Colonic mucosa (tissue), 1 donor: ENCODE data around the genes TPH1, SAA1 and MRGPRX2.

GRCh38 chr11:16997037-16998184 is 16.8 kb downstream of the PLEKHA7 start:
- PRO-cap = bidirectional peak, plus-strand start at chr11:16997918, minus-strand start at chr11:16997797

GRCh38 chr11:17074563-17074880 is 2.9 kb downstream of the RPS13 start:
- PRO-cap = no peak

DNA sequence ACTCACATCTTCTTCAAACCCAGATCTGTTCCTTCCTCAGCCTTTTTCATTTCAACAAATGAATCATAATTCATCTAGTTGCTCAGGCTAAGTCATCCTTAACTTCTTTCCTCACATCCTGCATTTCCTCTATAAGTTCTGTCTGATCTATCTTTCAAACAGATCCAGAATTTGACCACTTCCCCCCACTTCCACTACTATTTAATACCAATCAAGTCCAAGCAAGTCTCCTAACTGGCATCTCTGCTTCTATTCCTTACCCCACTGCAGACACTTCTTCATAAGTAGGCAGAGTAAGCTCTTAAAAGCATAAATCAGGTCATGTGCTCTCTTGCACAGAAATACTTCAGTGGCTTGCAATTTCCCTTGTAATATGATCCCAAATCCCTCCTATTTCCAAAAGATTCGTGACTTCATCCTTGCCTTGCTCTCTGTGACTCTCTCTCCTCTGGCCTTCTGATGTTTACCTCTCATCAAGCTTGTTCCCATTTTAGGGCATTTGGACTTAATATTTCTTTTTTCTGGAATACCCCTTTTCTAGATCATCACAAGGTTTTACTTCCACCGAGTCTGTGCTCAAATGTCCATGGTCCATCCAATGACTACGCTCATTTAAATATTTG is 37.5 kb upstream of the NCR3LG1 start:
- PRO-cap = no peak

- PRO-cap = no peak
Measured at GRCh38 chr11:17330000-17330357, 21.6 kb upstream of the NCR3LG1 start.

DNA sequence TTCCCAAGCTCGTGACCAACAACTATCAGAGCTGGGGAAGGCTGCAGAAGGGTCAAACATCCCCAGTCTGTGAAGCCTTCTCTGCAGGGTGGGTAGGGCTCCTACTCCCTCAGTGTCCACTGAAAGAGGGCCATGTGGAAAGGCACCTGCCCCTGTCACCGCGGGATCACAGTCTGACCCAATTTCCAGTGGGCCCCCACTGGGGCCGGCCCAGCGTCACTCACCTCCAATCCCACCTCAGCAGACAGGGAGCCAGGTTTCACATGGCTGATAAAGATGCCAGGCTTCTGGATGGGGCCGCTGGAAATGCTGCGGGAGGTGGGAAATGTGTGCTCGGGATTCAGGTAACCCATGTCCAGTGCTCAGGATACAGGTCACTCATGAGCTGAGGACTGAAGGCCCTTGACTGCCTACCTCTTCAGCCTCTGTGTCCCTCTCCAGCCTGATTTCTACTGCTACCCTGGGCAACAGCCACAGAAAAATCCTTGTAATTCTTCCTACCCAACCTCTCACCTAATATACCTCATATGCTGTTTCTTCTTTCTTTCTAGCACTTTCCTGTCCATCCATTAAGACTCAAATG is 19.9 kb downstream of the USH1C start:
- PRO-cap = no peak

DNA sequence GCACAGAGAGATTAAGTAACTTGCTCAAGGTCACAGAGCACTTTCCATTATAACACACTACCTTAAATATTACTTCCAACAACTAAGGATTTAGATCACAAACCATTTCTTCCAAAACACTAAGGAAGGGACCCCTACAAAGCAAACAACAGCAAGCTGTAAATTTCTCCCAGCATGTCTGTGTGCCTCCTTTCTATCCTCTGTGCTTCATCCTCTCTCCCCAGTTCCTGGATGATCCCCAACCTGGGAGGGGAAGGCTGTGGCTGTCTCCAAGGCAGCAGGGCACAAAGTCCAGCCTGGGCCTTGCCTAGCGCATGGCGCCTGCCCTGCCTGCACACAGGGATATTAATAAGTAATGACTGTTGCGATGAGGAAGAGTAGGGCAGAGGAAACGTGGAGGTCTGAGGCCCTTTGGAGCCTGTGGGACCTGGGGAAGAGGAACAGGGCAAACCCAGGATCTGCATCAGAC is 2.0 kb downstream of the USH1C start:
- PRO-cap = bidirectional peak, plus-strand start at position 223 of the sequence, minus-strand start at position 202 of the sequence

DNA sequence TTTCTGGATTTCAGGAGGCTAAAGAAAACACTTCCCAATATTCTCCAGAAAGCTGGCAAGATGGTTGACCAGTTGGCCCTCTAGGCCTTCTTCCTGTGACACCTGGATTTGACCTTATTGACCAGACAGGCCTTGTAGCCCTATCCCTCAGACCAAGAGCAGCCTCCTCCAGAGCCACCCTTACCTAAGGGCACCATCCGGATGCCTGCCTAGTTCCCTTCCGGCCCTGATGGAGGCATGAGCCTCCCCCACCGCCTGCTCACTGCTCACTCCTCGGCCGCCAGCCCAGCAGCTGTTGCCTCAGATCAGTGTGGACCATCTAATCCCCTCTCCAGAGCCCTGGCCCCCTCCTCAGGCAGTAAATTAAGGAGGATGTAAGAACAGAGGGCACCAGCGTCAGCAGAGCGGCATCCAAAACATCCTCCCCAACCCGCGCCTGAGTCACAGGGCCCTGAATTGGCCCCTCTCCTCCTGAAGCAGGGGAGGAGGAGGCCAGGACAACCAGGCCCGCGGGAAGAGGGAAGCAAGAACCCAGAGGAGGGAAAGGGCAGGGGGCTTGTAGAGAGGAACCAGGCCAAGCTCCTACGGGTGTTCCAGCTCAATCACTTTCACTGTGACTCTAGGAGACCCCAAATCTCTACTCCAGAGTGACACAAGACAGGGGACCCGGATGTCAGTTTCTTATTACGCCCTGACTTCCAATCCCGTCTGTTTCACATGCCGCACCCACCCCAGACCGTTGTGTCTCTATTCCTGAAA is 31.4 kb upstream of the MYOD1 start:
- PRO-cap = no peak

DNA sequence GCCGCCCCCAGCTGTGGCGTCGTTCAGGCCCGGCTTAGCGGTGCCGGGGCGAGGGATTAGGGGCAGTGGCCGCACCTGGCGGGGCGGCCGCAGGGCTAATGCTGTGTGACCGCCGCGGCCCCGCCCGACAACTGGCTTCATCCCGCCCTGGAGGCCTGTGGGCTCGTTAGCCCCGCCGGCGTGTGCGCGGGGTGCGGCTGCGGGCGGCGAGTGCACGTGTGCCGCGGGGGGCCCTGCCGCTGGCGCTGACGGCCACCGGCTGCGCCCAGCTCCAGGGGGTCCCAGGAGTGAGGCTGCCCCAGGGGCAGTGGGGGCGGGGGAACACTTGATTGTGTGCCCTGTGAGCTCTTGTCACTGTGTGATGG is 23.4 kb upstream of the MYOD1 start:
- PRO-cap = no peak

GRCh38 chr11:18046175-18046578 is at the start of gene TPH1:
Gene TPH1, minus strand, starts transcription at chr11:18046269.
- PRO-cap = no peak

DNA sequence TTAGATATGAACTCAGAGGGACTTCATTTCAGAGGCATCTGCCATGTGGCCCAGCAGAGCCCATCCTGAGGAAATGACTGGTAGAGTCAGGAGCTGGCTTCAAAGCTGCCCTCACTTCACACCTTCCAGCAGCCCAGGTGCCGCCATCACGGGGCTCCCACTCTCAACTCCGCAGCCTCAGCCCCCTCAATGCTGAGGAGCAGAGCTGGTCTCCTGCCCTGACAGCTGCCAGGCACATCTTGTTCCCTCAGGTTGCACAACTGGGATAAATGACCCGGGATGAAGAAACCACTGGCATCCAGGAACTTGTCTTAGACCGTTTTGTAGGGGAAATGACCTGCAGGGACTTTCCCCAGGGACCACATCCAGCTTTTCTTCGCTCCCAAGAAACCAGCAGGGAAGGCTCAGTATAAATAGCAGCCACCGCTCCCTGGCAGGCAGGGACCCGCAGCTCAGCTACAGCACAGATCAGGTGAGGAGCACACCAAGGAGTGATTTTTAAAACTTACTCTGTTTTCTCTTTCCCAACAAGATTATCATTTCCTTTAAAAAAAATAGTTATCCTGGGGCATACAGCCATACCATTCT is at the start of gene SAA1:
SAA1 (plus strand) TSS at position 440 of the 588 bp plus-strand sequence.
- PRO-cap = no peak

- PRO-cap = no peak
Measured at GRCh38 chr11:18281872-18282449, 15.9 kb downstream of the SAA1 start.

DNA sequence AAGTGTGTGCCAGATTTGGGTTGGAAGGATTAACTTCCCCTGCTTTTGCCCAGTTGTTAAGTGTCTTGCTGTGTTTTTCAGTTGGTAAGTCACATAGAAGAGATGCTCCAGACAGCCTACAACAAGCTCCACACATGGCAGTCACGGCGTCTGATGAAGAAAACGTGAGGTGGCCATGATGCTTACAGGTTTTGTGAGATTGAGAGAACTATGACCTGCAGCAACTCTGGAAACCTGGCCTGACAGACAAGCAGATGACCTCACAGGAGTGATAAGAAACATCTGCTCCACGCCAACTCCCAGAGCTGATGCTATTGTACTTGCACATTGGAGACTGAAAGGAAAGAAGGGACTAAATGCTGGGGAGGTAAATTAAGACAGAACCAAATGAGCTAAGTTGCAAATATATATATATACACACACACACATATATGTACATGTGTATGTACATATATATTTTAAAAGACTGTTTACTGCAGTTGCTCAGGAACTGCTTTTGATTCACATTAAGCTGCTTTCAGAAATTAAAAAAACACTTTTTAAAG is 28.6 kb upstream of the LDHA start:
- PRO-cap = no peak

DNA sequence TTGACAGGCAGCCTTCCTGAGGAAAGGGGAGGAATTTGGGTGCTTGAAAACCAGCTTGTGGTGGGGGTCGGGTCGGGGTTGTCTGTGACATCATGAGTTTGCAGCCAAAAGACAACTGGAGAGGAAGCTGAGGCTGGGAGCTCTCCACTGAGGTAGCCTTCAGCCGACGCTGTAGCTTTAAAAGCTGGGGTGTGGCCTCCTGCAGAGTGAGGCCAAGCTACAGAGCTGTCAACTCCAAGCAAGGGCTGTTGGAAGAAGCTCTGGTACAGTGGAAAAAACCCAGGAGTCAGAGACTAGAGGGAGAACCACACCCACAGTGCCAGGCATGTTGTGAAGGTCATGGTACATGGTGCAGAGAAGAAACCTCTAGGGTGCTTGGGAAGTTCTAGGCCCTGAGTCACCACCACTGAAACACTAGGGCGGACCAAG is 10.8 kb upstream of the LDHA start:
- PRO-cap = bidirectional peak, plus-strand start at position 241 of the sequence, minus-strand start at position 149 of the sequence

GRCh38 chr11:18526220-18526430 is 617 bp downstream of the TSG101 start:
- PRO-cap = no peak

DNA sequence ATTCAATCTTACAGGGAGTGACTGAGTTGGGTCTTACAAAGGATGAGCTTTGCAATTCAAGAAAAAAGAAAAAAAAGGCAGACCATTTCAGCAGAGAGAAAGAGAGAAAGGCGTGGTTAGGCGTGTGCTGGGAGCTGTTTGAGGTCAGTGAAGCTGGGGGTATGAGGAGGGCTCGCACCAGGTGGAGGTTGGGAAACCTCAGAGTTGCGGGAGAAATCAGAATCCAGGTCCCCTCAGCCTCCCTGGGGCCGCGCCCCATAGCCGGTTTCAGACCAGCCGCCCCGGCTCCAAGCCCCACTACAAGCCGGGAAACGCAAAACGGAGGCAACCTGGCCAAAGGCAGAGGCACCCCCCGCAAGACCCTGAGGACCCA is 333 bp downstream of the UEVLD start:
- PRO-cap = unidirectional peak, plus-strand start at position 147 of the sequence

DNA sequence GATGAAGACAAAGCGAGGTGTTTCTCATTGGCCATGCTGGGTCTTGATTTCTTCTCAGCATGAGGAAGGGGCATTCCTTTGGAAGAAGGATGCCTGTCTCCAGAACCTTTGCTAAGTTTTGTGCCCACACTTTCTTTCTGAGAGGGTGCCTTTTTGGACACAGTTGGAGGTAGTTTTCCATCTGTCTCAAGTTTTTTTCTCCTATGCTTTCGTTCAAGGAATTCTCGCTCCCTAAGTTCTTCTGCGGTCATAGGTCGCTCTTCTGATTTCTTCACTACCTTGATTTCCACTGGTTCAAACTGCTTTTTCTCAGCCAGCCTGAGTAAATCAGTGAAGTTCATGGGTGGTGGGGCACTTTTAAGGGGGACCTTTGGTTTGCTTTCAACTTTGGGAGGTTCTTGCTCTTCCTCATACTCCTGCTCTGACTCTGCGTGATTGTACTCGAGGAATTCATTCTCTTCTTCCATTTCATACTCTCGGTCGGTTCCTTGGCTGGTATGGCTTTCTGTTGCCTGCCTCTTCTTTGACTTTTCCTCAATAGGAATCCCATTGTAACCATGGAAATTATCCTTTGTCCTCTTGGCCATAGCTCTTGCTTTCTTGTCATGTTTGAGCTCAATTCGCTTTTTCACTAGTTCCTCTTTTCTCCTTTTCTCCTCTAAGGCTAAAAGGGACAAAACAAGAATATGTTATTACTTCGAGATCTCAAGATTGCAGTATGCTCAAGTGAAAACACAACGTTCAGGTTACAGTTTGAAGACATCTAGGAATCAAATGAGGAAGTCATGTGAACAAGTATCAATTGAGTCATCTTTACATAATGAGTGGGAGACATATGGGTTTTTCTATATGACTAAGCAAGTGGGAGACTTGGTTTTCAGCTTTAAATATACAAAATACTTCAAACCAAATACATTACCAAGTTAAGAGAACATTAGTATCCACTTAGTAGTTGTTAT is 16.1 kb downstream of the MISFA start:
- PRO-cap = no peak

DNA sequence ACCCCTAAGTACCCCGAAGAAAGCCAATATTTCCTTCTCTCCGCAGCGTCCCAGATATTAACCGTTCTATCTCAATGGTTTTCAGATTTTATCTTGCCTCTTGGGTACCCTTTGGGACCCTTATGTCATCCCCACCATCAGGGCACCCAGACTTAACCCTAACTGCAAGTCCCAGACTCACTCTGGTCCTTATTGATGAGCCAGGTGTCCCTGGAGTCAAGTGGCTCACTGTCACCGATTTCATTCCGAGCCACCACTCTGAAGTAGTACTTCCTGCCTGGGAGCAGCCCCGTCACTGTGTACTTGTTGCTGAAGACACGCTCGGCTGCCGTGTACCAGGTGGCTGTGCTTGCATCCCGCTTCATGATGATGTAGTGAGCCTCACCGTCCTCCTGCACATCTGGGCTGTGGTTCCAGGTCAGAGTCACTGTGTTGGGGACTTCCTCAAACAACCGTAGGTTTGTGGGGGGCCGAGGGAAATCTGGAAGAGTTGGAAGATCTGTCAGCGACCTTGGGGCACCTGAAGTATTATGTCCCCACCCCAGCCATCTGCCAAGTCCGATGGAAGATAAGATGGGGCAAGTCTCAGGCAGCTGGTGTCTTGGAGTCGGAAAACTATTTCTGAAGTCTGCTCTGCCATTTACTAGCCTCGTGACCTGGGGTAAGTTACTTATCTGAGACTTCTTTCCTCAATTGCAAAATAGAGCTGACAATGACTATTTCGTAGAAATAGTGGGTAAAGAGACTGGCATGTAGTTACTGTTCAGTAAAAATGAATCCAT is 8.3 kb downstream of the TMEM86A start:
- PRO-cap = bidirectional peak, plus-strand start at position 295 of the sequence, minus-strand start at position 260 of the sequence

DNA sequence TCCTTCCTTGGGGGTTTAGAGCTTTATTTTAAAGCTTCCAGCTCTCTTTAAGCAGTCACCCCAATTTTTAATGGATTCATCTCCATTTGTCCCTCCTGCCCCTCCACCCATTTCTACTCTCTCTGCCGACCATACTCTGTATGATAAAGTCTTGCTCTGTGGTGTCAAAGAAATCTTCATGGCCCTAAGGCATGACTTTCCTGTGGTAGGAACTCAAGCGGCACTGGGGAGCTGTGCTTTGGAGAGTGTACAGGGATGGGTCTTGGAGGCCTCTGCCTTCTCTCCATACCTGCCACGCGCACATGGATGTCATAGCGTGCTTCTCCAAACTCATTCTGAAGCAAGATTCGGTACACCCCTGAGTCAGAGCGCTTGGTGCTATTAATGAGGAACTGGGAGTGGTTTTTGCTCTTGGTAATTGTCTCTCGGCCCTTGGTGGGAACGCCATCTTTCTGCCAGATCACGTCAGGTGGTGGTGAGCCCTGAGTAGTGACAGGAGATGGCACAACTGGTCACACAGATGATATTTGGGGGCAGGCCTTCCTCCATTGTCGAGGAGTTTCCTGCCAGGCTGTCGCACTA is 9.0 kb downstream of the TMEM86A start:
- PRO-cap = no peak

- PRO-cap = no peak
Measured at GRCh38 chr11:18720261-18720783, 5.7 kb downstream of the IGSF22 start.

GRCh38 chr11:19060442-19060927 is at the start of gene MRGPRX2:
Gene MRGPRX2, minus strand, starts transcription at chr11:19060717.
- PRO-cap = no peak